Hematopoietic multipotent progenitor cell (in vitro differentiated cells): ENCODE measurements around the genes PPP1R1A and DCD.

DNA sequence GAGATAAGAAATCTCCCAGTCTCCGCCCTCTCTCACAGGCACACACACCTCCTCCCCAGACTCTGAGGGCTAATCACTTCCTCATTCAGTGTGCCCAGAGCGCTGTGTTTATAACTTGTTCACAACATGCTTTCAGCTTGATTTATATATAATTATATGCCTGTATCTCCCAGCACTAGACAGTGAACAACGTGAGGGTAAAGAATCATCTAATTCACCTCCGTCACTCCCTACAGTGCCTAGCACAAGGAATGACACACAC lies 13.3 kb downstream of the SMUG1 start:
- CAGE, long polyA plus RNA = no peak

DNA sequence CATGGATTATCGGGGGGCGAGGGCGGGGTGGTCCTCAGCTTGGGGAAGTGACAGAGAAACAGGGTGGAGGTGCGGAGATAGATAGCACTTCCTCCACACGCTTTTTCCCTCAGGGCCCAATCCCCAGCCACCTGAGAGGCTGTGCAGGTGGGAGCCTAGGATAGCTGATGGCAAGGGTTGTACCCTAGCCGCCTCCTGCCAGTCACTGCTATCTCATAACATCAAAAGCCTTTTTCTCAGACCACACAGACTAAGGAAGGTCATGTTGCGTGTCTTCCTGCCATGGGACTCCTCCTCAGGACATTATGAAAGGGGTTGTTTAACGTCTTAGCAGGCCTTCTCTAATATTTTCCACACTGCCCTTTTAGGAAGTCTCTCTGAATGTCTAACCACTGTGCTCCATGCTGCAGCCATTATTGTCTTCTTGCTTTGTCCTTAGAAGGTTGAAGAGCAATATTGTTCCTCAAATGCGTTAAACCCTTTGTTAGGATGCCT lies 7.6 kb upstream of the SMUG1 start:
- CAGE, long polyA plus RNA = no peak

- CAGE, long polyA plus RNA = start-site peak on the plus strand at chr12:54282844-54282877, 104 reads; start-site peak on the plus strand at chr12:54283170-54283210, 96 reads
These were observed 2.3 kb downstream of the HNRNPA1 start for GRCh38 chr12:54282625-54283441.

DNA sequence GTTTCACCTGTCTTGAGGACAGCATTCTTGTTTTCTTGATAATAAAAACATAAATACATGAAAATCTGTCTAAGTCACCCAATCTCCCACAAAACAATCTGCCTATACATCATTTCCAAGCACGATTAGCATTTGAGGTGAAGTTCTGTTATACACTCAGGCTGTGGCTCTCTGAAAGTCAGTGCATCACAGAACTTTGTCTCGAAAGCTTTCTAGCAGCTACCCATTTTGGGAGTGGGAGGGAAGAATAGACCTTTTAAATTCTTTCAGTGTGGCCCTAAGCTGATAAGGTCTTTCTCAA lies 12.1 kb downstream of the COPZ1 start:
- CAGE, long polyA plus RNA = no peak

GRCh38 chr12:54358672-54359288 lies 5.5 kb downstream of the GPR84 start:
- CAGE, long polyA plus RNA = start-site peak on the minus strand at chr12:54359143-54359195, 5 reads

GRCh38 chr12:54359289-54359875 lies 4.9 kb downstream of the GPR84 start:
- CAGE, long polyA plus RNA = no peak

GRCh38 chr12:54391001-54391970 lies 6.8 kb upstream of the ZNF385A start:
- CAGE, long polyA plus RNA = start-site peak on the minus strand at chr12:54391280-54391614, 108 reads

DNA sequence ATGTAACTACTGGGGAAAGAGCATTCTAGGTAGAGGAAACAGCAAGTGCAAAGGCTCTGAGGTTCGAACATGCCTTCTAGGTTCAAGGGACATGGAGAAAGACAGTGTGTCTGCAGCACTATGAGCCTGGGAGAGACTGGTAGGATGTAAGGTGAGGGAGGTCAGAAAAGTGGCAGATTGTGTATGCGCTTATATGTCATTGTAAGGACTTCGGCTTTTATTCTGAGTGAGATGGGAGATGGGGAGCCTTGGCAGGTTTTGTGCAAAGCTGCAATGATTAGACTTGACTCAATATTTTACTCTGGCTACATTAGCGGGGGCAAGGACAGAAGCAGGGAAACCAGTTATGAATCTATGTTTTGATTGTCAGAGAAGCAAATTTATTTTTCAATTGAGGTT lies 24.5 kb upstream of the PDE1B start:
- CAGE, long polyA plus RNA = no peak

- CAGE, long polyA plus RNA = no peak
These were observed 22.2 kb upstream of the PDE1B start for GRCh38 chr12:54527157-54527699.

DNA sequence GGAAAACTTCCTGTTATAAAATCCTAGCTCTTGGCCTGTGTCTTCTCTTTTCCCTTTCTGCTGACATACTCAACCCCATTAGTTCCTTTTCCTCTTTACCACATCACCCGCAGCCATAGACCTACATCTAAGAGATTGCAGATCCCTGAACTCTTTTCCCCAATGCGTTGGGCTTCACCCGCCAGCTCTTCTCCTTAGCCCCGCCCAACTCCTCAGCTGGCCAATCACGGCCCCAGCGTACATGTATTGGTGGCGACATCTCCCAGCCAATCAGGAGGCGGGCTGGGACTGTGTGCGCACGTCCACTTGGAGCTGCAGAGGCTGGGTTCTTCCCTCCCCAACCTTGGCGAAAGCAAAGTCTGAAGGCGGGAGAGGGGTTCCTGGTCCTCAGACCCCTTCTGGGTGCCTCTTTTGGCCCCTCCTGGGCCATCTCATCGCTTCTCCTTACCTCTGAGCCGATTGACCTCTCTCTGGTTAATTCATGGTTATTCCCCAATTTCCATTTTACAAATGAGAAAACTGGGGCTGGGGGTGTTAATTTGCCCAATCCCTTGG lies 11.0 kb downstream of the PDE1B start:
- CAGE, long polyA plus RNA = no peak

- CAGE, long polyA plus RNA = no peak
These were observed at the start of gene PPP1R1A for GRCh38 chr12:54588387-54589094. TSS of gene PPP1R1A (minus strand) at chr12:54588659.

DNA sequence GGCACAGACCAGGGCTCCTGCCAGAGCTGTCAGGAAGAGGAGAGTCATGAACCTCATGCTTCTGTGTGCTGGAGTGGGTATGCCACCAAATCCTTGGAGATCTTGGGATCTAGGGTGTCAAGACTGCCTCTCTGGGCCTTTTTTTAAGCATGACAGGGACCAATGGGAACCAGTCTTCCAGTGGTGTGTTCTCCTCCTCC lies at the start of gene DCD:
Gene DCD (minus strand): TSS at position 119 of the 200 bp plus-strand sequence.
- CAGE, long polyA plus RNA = no peak

DNA sequence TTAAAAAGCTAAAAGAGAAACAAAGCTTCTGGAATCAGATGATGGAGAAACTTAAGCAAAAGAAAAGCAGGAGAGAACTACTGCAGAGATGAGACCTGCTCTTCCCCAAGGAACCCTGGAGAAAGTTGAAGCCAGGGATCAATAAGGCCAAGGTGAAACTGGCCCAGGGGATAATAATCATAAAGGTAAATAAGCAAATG lies 17.7 kb upstream of the DCD start:
- CAGE, long polyA plus RNA = no peak

GRCh38 chr12:54684974-54685792 lies 37.0 kb upstream of the DCD start:
- CAGE, long polyA plus RNA = no peak

DNA sequence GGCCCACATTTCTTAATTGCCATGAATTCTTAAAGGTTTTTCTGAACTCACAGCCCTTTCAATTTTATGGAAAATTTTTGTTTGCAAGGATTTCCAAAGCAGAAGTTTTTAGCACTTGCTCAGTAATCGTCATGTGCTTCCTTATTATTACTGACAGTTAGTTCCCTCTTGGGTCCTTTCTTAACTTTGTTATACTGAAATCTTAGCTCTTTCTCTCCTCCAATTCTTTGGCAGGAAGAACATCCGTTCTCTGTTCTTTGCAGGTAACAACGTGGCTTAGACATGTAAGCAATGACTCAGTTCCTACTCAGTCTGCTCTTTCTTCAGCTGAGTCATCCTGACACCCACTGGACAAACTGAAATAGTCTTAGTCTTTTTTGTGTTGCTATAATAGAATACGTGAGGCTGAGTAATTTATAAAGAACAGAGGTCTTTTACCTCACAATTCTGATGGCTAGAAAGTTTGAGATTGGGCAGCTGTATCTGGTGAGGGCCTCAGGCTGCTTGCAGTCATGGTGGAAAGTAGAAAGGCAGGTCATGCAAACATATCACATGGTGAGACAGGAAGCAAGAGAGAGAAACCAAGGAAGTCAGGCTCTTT lies 49.3 kb downstream of the TESPA1 start:
- CAGE, long polyA plus RNA = no peak

- CAGE, long polyA plus RNA = no peak
These were observed 498 bp upstream of the OR10P1 start for GRCh38 chr12:55636048-55636740.

DNA sequence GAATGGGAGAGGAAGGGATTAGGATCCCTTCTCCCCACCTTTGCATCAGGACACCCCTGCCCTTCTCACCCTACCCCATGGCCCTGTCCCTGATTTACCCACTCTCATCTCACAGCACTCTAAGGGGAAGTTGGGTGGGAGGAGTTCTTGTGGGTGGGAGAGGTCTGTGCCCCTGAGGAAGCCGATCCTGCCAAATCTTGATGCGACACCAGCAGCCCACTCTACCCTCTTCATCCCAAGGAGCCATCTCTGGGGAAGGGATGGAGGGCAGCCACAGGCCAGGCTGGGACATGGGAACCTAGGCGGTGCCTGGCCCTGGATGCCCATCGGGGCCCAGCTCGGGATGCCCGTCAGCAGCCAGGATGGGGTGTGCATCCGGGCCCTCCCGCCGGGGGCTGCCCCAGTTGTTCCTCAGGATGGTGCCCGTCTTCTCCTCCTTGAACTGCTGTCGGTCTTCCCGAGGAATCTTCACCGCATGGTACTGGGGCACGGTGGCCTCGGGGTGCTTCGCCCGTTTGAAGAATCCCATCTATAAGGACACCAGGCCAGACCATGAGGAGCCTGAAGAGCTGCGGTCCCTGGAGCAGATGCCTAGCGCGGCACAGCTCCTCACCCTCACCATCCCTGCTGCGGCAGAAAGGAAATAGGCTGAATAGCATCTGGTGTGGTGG lies 3.4 kb downstream of the METTL7B start:
- CAGE, long polyA plus RNA = no peak

DNA sequence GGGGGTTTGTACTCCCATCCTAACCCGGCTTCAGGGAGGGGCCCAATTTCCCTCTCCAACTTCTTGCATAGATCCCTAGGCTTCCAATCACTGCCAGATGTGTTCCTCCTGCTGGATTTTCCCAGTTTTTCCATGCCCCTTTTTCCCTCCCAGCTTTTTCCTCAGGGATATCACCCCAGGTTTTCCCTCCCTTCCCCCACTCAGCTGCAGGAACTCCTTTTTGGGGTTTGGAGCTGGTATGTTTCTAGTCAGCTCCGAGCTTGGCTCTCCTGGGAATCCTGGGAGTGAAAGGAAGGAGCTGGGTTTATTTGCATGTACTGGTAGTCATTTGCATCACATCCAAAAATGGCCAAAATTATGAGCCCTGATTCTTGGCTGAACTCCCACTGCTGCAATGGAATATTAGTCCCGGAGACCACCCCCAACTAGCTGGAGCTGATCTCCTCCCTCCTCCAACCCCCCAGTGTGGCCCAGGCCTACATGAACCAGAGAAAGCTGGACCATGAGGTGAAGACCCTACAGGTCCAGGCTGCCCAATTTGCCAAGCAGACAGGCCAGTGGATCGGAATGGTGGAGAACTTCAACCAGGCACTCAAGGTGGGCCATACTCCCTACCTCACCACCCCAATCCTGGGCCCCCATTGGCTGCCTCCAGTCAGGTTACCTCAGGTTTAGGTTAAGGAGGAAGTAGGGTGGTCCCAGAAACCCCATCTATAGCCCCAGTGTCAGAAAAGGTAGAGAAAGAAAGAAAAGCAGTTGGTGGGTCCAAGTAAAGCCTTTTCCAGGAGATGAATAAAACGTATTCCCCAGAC lies 1.4 kb upstream of the RDH5 start:
- CAGE, long polyA plus RNA = no peak

DNA sequence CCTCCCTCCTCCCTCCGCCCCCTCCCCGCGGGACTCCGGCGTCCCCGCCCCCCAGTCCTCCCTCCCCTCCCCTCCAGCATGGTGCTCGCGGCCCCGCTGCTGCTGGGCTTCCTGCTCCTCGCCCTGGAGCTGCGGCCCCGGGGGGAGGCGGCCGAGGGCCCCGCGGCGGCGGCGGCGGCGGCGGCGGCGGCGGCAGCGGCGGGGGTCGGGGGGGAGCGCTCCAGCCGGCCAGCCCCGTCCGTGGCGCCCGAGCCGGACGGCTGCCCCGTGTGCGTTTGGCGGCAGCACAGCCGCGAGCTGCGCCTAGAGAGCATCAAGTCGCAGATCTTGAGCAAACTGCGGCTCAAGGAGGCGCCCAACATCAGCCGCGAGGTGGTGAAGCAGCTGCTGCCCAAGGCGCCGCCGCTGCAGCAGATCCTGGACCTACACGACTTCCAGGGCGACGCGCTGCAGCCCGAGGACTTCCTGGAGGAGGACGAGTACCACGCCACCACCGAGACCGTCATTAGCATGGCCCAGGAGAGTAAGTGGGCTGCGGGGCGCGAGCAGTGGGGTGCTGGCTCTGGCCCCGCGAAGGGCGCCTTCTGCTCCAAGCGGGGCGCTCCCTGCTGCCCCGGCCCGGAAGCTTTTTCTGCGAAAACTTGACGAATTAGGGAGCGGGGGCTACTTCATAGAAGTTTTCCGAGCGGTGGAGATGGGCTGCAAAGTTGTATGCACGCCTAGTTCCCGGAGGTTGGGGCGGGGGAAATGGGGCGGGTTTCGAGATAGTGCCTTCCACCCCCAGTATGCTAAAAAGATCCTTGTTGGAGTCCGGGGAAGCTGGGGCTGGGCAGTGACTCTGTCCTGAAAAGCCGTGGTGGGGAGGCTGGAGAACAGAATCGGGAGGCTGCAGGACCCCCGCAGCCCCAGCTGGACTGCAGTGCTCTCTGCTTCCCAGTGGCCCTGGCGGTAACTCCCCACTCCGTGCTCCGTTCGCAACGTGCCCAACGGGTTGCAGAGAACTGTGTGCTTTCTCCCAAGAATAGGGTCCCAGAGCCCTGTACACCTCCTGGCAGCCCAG lies 647 bp downstream of the GDF11 start:
- CAGE, long polyA plus RNA = no peak

DNA sequence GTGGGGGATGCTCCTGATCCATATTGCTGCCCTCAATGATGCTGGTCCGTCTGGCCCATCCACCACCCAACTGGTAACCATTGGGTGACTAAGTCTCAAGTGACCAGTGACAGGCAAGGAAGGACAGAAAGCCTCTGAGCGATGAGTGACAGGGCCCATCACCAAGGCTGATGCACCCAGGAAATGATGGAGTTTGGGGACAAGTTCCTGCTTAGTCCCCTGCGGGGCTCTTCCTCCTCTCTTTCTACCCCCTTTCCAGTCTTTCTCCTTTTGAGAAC lies 2.6 kb upstream of the MMP19 start:
- CAGE, long polyA plus RNA = no peak